Caco-2 (cell line): ENCODE data around the genes HYI, ARTN and KIF2C.

DNA sequence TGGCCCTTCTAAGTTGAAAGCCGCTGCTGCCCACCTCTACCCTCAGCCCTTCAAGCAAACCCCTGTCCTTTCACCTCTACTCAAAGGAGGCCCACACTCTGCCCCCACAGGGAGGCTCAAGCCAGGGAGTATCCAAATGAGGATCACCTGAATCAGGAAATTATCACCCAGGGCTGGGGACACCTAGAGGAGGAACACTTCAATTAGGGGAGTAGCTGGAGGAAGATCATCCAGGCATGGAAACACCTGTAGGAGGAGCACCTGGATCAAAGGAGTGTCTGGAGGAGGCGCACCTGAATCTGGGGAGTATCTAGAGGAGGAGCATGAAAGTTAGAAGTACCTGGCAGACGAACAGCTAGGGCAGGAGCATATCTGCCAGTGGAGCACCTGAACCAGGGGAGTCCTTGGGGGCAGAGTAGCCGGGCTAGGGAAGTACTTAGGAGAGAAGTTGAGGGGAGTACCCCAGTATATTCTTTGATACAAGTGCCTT, 1.4 kb downstream of the C1orf210 start:
- PRO-cap, result no peak
- RRBS, result no CpG with 5 or more reads among the region's 4 CpGs

DNA sequence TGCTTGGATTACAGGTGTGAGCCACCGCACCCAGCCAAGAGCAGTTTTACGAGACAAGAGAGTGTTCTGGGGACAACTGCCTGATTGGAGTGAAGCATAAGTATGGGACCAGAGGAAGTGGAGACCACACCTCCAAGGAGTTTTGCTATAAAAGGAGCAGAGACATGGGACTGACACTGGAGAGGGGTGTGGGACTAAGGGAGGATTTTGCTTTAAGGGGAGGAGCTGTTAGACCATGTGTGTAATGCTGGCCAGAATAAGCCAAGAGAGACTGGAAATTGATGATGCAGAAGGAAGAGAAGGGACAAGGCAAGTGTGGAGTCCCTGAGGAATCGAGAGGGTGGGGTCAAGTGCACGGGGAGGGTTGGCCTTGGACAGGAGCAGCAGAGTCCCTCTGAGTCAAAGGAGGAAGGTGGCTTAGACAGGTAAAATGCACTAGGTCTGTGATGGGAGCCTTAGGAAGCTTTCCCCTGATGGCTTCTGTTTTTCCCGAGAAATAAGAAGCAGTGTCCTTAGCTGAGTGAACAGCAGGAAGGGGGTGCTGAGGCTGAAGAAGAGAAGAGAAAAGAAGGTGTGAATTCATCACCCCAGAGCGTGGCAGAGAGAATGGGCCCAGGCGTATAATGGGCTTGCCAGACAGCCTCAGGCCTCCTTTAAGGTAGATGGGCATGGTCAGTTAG, 5.0 kb upstream of the C1orf210 start:
- PRO-cap, result no peak
- RRBS, result no CpG with 5 or more reads among the region's 7 CpGs

GRCh38 chr1:43387265-43387716, 2.3 kb downstream of the MED8 start:
- PRO-cap, result no peak
- RRBS, result no CpG with 5 or more reads among the region's 4 CpGs

GRCh38 chr1:43453721-43454227, at the start of gene HYI:
Gene HYI, minus strand, starts transcription at chr1:43453931.
- PRO-cap, result bidirectional peak, plus-strand start at chr1:43453907, minus-strand start at chr1:43453909; bidirectional peak, plus-strand start at chr1:43454056, minus-strand start at chr1:43453962
- RRBS, result 4% methylated on average over 17 of the region's 51 CpGs

- PRO-cap, result no peak
- RRBS, result no CpG with 5 or more reads among the region's 35 CpGs
Observed at GRCh38 chr1:43621846-43623053, 27.7 kb upstream of the KDM4A start.

DNA sequence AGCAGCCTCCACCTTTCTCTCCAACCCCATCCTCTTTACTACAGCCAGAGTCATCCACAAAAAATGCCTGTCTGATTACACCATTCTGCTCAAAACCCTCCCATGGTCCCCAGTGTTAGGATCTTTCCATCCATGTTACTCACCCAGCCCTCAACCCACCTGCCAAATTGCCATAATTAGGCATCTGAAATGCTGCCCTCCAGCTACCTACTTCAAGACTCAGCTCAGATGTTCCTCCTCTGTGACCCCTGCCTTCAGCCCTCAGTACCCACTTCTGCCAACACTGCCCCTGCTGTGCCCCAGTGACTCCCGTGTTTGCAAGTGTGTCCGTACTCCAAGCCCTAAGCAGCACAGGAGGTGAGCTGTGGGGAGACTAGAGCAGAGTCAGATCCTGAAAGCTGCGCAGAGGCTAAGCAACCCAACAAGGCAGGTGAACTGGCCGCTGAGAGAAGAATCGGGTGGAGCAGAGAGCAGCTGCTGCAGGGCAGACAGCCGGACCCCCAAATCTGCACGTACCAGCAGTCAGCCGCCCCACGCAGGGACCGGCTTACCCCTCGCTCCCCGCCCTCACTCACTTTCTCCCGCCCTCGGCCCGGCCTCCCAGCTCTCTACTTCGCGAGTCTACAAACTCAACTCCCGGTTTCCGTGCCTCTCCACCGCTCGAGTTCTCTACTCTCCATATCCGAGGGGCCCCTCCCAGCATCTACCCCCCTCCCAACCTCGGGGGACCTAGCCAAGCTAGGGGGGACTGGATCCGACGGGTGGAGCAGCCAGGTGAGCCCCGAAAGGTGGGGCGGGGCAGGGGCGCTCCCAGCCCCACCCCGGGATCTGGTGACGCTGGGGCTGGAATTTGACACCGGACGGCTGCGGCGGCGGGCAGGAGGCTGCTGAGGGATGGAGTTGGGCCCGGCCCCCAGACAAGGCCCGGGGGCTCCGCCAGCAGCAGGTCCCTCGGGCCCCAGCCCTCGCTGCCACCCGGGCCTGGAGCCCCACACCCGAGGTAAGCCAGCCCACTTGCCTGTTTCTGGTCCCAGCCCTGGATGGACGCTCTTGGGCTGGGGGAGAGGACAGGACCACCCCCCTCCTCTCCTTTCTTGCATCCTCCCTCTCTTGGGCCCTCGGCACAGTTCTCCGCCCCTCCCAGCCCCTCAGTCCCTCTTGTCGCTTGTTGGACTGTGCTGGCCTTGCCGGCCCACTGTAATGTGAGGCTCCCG, at the start of gene ARTN:
TSS of gene ARTN (plus strand) at position 916 of the 1,214 bp plus-strand sequence.
- PRO-cap, result no peak
- RRBS, result 38% methylated on average over 26 of the region's 48 CpGs

DNA sequence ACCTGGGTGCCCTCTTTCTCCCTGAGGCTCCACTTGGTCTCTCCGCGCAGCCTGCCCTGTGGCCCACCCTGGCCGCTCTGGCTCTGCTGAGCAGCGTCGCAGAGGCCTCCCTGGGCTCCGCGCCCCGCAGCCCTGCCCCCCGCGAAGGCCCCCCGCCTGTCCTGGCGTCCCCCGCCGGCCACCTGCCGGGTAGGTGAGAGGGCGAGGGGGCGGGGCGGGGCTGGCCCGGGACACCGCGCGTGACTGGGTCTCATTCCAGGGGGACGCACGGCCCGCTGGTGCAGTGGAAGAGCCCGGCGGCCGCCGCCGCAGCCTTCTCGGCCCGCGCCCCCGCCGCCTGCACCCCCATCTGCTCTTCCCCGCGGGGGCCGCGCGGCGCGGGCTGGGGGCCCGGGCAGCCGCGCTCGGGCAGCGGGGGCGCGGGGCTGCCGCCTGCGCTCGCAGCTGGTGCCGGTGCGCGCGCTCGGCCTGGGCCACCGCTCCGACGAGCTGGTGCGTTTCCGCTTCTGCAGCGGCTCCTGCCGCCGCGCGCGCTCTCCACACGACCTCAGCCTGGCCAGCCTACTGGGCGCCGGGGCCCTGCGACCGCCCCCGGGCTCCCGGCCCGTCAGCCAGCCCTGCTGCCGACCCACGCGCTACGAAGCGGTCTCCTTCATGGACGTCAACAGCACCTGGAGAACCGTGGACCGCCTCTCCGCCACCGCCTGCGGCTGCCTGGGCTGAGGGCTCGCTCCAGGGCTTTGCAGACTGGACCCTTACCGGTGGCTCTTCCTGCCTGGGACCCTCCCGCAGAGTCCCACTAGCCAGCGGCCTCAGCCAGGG, 2.7 kb downstream of the ARTN start:
- PRO-cap, result bidirectional peak, plus-strand start at position 253 of the sequence, minus-strand start at position 85 of the sequence
- RRBS, result 4% methylated on average over 49 of the region's 91 CpGs

- PRO-cap, result no peak
- RRBS, result no CpG with 5 or more reads among the region's 27 CpGs
Observed at GRCh38 chr1:43980555-43981587, 1.9 kb downstream of the B4GALT2 start.

- PRO-cap, result no peak
- RRBS, result no CpG with 5 or more reads among the region's 3 CpGs
Observed at GRCh38 chr1:44071434-44071843, 40.2 kb upstream of the SLC6A9 start.

- PRO-cap, result unidirectional peak, plus-strand start at chr1:44261029
- RRBS, result no CpG with 5 or more reads among the region's 20 CpGs
Observed at GRCh38 chr1:44260590-44261418, 47.5 kb downstream of the DMAP1 start.

- PRO-cap, result no peak
- RRBS, result no CpG with 5 or more reads among the region's 2 CpGs
Observed at GRCh38 chr1:44268546-44269184, 55.4 kb downstream of the DMAP1 start.

DNA sequence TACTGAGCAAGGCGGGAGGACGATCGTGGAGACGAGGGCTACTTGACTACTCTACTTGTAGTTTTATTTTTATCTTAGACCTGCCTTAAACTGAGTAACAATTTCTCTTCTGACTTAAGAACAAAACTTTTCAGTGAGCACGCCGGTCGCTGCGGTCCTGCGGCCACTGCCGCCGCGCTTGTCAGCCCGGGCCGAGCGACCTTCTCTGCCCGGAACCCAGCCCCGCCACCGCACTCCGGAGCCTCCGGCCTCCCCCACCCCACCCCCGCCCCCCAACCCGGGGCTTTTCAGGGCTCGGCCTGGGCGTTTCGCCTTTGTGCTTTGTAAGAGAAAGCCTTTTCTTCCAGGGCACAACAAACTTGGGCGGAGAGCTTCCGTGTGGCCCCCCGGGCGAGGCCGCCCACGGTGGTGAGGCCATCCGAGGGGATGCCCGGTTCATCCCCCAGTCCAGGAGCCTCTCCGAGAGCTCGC, 1.4 kb downstream of the RNF220 start:
- PRO-cap, result no peak
- RRBS, result 10% methylated on average over 20 of the region's 35 CpGs

DNA sequence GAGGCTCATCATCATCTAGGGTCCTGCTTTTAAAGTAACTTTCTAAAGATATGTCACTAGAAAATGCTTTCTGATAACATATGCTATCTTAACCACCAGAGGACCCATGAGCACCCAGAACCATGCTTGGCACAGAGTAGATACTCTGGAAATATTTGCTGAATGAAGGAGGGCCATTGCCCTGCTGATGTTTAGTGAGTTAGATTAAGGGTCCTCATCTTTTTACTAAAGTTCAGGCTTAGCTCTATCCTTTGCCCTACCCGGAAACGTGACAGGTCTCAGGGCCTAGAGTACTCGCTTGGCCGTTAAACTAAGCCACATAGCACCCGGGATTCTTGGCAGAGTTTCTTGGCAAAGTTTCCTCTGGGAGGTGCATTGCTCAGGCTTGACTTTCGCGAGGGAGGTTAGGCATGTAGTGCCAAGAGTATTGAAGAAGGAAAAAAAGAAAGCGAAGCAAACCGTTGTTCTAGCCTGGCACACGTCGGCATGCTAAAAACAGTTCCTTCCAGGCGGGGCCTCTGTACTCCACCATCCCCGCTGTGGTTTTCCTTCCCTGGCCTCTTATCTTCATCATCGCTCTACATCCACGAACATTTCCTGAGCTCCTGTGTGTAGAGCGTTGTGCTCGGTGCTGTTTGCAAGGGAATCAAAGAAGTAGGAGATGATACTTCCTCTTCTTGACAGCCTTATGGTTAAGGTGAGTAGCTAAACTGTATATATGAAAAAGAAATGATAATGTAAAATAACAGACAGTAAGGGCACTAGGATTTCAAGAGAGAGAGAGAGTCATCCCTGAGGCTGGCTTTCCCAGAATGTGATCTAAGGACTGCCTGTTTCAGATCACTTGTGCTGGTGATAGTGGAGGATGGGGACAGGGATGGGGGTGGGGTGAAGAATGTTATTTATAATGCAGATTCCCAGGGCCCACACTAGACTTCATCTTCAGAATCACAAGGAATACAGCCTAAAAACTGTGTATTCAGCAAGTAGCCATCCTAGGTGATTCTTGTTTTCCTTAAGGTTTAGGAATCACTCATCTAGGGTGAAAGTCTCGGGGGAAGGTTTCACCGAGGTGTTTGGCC, 18.7 kb downstream of the RNF220 start:
- PRO-cap, result no peak
- RRBS, result 63% methylated on average over 5 of the region's 19 CpGs

GRCh38 chr1:44640040-44640622, 34.1 kb downstream of the TMEM53 start:
- PRO-cap, result no peak
- RRBS, result no CpG with 5 or more reads among the region's 15 CpGs

- PRO-cap, result no peak
- RRBS, result no CpG with 5 or more reads among the region's 12 CpGs
Observed at GRCh38 chr1:44673732-44673978, 626 bp downstream of the TMEM53 start.

GRCh38 chr1:44739327-44740612, at the start of gene KIF2C:
Gene KIF2C, plus strand, starts transcription at chr1:44739837.
- PRO-cap, result bidirectional peak, plus-strand start at chr1:44739837, minus-strand start at chr1:44739625; bidirectional peak, plus-strand start at chr1:44740168, minus-strand start at chr1:44740216; unidirectional peak, minus-strand start at chr1:44740358
- RRBS, result 2% methylated on average over 9 of the region's 71 CpGs

DNA sequence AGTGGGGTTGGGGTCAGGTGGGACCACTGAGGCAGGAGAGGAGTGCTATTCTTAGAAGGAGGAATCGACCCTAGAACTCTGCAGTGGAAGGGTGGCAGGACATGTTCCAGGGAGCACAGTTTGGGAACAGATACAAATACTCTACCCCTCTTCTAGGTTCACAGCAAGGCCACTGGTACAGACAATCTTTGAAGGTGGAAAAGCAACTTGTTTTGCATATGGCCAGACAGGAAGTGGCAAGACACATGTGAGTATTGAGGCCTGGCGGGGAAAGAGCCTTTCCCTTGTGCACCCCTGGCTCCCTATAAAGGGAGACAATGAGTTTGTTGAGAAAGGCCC, 17.7 kb downstream of the KIF2C start:
- PRO-cap, result no peak
- RRBS, result no CpG with 5 or more reads among the region's 2 CpGs

DNA sequence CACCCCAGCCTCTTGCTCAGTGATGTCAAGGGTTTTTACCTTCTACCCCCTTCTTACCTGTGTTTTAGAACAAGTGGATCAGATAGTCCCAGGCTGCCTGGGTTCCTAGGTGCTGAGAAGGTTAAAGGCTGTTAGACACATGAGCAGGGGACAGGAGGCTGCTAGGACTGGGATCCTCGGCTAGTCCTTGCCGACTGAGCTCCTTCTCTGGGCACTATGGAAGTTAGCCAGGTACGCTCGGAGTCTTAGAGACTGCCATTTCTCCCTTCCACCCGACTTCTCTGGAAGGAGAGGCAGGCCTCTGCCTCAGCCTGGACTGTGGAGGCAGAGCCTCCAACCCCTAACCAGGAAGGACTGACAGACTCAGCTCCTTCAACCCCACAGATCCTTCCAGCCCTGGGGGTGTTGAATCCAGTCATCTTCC, 412 bp downstream of the DYNLT4 start:
- PRO-cap, result no peak
- RRBS, result no CpG with 5 or more reads among the region's 5 CpGs

DNA sequence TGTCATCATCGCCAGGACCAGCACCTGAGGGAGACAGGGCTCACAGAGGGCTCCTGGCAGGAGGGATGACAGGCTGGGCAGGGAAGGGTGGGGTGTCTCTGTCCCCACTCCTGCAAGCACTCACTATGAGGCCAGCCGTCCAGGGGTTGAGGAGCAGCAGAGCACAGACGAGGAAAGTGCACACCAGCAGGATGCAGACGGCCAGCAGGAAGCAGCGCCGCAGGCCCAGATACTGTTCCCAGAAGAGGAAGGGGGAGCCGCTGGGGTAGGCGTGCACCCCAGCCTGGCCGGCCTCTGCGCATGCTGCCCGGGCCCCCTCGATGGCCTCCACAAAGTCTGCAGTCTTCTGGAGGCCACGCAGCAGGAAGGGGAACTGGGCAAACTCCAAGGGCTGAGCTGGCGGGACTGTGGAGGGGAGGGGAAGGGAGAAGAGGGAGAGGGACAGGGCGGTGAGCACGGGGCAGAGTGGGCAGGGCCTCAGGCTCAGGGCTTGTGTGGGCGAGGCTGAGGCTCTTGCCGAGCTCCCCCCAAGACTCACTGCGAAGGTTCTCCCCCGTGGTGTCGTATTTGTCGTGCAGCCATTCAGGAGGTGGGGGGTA, 16.6 kb downstream of the PTCH2 start:
- PRO-cap, result no peak
- RRBS, result no CpG with 5 or more reads among the region's 22 CpGs

DNA sequence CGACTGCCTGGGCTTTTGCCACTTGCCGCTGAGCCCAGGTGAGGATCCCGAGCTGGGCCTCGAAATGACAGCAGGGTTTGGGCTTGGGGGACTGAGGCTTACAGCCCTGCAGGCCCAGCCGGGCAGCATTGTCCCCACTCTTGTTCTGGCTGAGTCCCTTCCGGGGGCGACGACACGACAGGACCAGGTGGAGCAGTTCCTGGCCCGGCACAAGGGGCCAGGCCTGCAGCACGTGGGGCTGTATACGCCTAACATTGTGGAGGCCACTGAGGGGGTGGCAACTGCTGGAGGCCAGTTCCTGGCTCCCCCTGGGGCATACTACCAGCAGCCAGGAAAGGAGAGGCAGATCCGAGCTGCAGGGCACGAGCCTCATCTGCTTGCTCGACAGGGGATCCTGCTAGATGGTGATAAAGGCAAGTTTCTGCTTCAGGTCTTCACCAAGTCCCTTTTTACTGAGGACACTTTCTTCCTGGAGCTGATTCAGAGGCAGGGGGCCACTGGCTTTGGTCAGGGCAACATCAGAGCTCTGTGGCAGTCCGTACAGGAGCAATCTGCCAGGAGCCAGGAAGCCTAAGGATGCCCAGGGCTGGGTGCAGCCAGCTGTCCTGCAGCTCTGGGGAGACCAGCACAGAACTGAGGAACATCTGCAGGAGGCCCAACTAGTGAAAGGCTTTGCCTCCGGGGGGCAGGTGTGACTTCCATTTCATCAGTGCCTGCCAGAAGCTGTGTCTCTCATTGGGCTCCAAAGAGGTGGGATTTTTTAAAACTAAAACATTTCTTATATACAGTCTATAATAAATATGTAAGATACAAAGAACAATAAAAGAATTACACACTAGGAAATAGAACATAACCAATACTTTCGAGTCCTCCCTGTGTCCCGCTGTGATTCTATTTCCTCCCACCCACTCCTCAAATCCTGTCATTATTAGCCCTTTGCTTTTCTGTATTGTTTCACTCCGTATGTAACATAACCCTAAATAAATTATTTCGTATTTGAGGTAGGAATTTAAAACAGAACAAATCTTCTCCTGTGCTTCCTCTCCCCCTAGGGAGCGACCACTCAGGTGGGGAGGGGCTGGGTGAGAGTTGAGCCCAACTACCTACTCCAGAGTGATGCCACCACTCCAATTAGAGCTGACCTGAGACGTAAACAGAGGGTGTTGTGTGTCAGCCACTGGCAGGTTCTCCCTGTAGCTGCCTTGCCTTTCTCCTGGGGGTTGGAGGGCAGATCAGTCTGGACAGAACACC, 1.4 kb downstream of the HPDL start:
- PRO-cap, result bidirectional peak, plus-strand start at position 345 of the sequence, minus-strand start at position 147 of the sequence; bidirectional peak, plus-strand start at position 694 of the sequence, minus-strand start at position 635 of the sequence; bidirectional peak, plus-strand start at position 1,207 of the sequence, minus-strand start at position 1,212 of the sequence
- RRBS, result 3% methylated on average over 6 of the region's 23 CpGs